ENCODE data around the gene ADRA2C.

DNA sequence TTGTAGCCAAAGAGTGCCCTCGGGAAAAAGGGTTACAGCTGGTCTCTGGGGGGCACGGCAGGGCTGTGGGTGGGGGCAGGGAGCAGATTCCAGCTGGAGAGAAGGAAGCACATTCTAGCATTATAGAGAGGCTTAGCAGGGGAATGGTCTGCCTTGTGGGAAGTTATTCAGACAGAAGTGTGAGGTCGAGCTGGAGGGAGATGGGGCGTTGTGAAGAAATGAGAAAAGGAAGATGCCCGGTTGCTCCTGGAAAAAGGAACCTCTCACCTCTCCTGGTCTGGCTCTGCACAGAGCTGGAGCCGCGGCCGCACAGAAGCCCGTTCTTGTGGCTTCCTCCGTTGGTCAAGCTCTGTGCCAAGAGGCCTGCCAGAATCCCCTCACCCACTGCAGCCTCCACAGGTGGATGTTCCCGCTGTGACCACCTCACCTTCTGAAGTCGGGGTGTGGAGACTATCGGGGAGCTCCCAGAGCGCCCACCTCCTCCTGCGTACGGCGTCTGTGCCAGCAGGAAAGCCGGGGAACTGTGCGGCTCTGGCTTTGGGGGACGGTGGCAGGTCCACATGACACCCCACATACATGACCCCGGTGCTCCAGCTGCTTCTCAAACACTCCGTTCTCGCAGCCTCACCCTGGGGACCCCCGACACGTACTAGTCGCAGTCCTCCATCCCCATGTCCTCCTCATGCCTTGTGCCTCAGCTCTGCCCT is 52.4 kb upstream of the HGFAC start:
- RRBS: 95% methylated on average over 4 of the region's 26 CpGs

DNA sequence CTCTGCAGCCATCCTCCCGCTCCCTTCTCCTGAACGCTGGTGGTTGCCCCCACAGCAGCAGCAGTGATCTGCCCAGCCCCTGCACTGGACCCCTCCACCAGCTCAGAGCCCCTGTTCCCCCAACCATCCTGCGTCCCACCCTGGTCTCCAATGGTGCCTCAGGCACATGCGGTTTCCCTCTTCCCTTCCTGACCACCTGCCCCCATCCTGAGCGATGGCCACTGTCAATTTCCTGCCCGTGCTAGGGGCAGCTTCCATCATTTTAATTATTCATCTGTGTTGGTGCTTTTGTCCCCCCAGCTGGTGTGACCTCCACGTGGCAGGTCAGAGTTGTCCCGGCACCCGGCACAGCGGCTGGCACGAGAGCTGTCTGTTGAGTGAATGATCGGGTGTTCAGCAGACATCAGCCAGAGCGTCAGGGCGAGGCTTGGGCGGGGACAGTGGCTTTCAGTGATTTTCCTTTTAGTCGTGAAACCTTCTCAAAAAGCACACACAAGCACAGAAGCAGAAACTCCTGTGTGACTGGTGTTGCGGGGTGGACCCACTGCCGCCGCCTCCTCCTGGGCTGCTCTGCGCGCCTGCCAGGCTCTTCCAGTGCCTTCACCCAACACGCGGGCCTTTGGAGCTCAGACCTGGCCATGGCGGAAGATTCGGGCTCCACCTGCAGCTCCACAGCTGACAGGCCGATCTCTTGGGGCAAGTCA is 51.6 kb upstream of the HGFAC start:
- RRBS: no CpG with 5 or more reads among the region's 26 CpGs

- RRBS: no CpG with 5 or more reads among the region's 2 CpGs
Measured at GRCh38 chr4:3405373-3405641, 36.5 kb upstream of the HGFAC start.

GRCh38 chr4:3530258-3530603 is 2.0 kb downstream of the LRPAP1 start:
- RRBS: no CpG with 5 or more reads among the region's 8 CpGs

DNA sequence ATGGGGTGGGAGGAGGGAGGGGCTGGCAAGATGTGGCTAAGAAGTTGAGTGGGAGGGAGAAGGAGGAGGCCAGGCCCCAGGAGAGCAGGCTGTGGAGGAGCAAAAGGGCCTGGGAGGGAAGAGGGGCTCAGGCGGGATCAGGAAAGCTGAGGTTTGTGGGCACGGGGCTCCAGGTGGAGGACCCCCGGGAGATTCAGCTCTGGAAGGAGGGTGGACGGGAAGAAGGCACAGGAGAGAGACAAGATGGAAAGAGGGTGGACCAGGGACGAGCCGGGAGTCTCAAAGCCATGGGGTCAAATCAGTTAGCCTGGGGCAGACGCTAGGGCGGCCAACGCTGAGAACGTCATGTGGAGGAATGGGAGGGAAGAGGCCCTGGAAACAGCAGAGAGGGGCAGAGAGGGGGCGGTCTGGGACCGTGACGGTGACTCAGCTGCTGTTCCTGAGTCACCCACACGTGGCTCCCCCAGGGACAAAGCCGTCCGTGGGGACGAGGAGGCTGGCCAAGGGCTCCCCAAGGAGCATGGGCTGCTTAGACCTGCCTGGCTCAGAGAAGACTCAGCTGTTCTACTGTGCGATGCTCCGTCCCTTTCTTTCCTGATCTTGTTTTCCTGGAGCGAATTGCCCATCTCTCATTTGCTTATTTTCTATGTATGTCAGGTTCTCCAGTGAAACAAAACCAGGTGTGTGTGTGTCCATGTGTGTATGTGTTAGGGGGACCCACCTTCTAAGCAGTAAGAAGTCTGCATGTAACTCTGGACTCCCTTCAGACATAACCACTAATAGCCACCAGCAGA is 108.3 kb upstream of the LRPAP1 start:
- RRBS: 6% methylated on average over 4 of the region's 20 CpGs

DNA sequence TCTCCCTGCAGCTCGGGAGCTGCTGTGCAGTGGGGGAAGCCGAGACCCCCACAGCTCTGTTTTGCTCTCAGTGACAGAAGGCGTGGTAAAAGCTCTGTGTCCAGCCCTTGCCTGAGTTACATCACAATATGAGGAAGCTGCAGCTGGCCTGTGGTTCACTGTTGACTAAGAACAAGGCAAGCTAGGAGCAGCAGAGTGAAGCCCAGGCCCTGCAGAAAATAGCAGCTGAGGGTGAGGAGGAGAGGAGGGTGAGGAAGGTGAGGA is 88.4 kb upstream of the ADRA2C start:
- RRBS: no CpG with 5 or more reads among the region's 3 CpGs

DNA sequence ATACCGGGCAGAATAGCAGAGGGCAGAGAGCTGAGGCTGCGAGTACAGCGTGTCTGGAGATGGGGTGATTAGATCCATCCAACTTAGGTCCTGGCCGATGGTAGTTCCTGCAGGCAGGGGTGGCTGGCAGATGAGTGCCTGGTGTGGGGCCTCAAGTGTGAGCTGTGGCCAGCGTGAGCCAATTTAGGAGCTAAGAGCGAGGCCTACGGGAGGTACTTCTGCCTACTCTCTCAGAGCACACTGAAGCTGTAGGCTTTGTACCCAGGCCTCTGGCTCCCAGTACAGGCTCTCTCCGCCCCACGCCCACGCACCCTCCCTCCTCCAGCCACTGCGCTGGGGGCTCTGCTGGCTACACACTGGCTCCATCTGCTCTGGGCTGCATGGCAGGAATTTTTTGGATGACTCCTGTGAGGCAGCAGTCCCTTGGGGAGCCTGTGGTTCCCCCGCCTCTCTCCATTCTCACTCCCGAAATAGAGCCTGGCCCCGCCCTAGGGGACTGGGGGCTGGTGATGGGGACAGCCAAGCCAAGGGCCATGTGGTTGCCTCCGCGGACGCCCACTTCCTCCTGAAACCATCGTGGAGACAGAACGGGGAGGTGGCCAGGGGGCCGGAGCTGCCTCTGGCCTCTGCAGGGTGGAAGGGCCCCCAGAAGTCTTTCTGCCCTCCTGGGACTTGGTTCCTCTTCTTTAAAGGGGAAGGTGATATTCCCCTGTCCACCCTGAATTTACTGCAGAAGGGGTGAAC is 58.1 kb upstream of the ADRA2C start:
- RRBS: no CpG with 5 or more reads among the region's 20 CpGs

GRCh38 chr4:3766297-3766743 is at the start of gene ADRA2C:
ADRA2C (plus strand) TSS chr4:3766385.
- RRBS: 6% methylated on average over 45 of the region's 74 CpGs

- RRBS: no CpG with 5 or more reads among the region's 8 CpGs
Measured at GRCh38 chr4:3781193-3781453, 14.9 kb downstream of the ADRA2C start.

- RRBS: no CpG with 5 or more reads among the region's 14 CpGs
Measured at GRCh38 chr4:3784689-3785176, 18.5 kb downstream of the ADRA2C start.

GRCh38 chr4:3862507-3863042 is 96.4 kb downstream of the ADRA2C start:
- RRBS: no CpG with 5 or more reads among the region's 22 CpGs

DNA sequence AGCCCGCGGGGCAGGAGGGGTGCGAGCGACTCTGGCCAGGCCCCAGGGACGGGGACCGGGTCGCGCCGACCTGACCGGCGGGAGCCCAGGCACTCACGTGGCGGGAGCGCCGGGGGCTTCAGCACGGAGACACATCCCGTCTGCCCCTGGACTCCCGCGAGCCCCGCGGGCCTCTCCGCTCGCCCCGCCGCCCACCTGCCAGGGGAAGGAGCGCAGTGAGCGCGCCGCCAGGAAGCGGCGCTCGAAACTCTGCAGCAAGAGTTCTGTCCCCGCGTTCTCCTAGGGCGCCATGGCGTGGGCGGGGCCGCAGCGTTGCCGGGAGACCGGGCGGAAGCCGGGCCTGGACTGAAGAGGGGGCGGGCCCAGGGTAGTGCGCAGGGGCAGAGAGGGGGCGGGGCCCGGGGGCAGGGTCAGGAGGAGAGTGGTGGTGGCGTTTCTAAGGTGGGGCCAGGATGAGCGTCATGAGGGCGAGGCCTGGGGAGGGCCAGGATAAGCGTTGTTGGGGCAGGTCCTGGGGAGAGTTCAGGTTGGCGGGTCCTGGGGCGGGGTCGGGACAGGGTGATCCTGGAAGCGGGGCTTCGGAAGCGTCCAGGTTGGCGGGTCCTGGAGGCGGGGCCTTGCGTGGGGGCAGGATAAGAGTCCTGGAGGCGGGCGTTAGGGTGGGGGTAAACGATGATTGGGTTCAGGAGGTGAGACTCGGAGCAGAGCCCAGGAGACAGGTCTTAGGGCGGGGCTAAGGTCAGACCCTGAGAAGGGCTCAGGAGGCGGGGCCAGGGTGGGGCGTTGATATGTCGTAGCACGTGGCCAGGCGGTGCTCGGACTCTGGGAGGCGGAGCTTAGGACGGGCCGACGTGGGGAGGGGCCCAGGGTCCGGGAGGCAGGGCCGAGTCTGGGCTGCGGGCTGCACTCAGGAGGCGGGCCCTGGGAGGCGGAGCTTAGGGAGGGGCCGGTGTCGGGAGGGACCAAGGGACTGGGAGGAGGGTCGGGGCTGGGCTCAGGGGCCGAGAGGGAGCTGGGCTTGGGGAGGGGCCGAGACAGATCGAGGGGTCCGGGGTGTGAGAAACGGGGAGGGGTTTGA is 189.3 kb downstream of the ADRA2C start:
- RRBS: under 1% methylated on average over 6 of the region's 88 CpGs

GRCh38 chr4:3956207-3956646 is 190.0 kb downstream of the ADRA2C start:
- RRBS: no CpG with 5 or more reads among the region's 29 CpGs

DNA sequence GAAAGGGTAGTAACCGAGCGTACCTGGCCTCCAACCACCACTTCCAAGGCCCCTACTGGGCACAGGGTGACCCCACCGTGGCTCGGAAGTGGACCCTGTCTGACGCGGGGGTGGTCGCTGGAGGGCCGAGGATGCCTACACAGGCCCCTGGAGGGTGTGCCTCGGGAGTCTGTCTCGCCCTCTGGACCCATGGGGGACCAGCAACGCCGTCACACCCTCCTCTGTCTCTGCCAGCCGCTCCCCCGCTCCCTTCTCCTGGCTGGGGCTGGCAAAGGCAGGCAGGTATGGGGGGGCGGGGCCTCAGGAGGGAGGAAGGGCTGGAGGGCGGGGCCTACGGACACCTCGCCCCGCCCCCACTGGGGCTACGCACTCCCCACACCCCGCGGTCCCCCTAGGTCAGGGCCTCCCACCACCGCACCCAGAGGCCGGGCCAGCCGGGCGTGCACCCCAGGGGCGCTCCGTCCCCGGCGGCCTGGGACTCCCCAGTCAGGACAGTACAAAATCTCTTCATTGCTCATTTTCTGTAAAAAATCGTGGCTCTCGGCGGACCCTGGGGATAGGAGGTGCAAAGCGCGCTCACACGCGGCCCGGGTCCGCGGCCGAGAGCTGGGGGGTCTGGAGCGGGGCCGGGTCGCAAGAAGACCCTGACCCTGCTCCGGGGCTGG is 84.1 kb downstream of the OTOP1 start:
- RRBS: 2% methylated on average over 6 of the region's 45 CpGs

DNA sequence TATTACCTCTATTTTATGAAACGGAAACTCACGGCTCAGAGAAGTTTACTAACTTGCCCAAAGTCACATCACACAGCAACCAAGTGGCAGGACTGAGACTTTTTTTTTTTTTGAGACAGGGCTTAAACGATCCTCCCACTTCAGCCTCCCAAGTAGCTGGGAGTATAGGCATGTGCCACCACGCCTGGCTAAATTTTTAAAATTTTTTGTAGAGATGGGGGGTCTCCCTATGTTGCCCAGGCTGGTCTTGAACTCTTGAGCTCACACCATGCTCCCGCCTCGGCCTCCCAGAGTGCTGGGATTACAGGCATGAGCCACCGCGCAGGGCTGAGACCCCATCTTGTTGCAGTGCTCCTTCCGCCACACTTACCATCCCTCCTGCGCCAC is 34.3 kb downstream of the NSG1 start:
- RRBS: no CpG with 5 or more reads among the region's 10 CpGs

- RRBS: no CpG with 5 or more reads among the region's 6 CpGs
Measured at GRCh38 chr4:4524091-4524884, 17.6 kb downstream of the STX18 start.

- RRBS: no CpG with 5 or more reads among the region's 15 CpGs
Measured at GRCh38 chr4:5050619-5050818, 761 bp upstream of the STK32B start.

- RRBS: no CpG with 5 or more reads among the region's 26 CpGs
Measured at GRCh38 chr4:6257039-6257937, 12.4 kb upstream of the WFS1 start.

- RRBS: 2% methylated on average over 31 of the region's 57 CpGs
Measured at GRCh38 chr4:6270169-6271007, 738 bp downstream of the WFS1 start.

GRCh38 chr4:6278603-6279183 is 9.0 kb downstream of the WFS1 start:
- RRBS: no CpG with 5 or more reads among the region's 17 CpGs

Measured in hTERT-HM (cell line).